CD14-positive monocyte (primary cell): Measurements from ENCODE around the genes C10orf53 and PHYHIPL.

DNA sequence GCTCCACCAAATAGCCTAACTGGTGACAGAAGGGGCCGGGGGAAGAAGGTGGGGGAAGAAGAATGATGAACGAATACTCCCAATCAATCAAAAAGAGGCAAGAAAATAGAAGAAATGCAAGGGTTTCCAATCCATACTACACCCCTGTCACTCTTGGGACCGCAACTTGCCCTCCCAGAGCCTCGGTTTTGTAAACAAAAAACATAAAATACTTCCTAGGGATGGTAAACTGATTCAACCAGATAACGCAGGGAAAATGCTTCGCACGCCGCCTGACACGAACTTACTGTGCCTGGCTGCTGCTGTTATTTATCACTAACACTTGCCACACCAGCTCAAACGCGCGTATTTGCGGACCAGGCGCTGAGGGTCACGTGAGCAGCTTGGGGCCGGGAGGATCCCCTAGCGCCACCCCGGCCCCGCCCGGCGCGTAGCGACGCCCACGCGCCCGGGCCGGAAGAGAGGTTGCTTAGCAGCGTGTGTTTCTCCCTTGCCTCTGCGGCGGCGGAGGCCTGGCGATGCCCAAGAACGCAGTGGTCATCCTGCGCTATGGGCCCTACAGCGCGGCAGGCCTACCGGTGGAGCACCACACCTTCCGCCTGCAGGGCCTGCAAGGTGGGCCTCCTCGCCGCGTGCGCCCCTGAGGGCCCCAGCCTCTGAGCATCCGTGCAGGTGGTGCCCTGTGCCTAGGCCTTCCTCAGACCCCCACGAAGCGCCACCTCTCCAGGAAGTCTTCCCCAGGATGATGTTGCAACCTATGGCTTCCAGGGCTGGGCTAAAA lies at the start of gene C10orf53:
TSS of gene C10orf53 (plus strand) at position 472 of the 781 bp plus-strand sequence.
- CAGE, long polyA plus RNA, result no peak

GRCh38 chr10:50333040-50334128 lies 82.1 kb upstream of the ASAH2 start:
- CAGE, long polyA plus RNA, result no peak

DNA sequence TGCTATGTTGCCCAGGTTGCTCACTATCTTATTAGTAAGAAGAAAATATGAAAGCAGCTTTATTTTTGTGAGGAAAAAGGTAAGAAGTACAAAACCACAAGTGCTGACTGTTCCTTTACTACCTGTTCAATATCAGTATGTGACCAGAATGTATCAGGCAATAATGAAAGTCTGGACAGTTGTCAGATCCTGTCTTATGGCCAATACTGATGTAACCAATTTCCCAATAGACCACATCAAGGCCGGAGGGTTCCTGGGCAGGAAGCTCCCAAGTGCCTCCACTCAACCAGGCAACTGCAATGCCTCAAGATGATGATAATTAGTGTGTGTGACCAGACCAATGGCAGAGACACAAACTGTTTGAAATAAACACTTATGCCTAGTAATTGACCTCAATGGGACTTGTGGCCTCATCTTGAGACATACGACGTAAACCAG lies 149.4 kb upstream of the ASAH2 start:
- CAGE, long polyA plus RNA, result no peak

DNA sequence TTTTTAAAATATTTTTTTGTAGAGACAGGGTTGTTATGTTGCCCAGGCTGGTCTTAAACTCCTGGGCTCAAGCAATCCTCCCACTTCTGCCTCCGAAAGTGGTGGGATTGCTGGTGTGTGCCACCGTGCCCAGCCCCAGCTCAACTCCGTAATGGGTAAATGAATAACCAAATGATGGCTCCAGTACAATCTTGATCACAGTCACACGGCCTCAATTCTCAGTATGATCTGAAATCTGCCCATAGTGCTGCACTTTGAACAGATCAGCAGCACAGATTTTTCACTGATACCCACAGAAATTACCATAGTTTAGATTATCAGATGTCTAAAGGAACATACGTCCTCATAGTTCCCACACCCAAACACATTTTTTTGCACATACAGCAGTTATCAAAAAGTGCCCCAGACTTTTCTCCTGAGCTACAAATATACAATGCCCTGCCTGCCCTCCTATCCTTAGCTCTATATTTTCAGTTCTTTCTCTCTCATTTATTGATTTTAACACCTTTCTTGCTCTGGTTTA lies 25.0 kb upstream of the SGMS1 start:
- CAGE, long polyA plus RNA, result no peak

DNA sequence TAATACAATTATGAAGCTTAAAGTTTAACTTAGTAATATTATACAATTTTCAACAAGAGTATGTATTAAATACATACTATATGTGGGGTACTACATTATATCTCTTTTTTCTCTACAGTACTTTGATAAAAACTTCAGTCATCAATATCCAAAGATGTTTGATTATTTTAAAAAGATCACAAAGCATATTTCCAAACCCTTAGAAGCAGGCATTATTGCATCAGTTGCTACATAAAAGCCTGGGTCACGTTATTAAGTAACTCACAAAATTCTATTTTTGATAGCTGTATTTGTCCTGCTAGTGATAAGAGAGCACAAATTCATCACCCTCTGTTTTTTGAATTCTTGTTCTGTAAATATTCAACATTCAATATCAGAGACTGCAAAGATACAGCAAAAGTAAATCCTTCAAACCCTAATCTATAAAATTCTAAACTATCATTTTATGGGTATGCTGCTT lies 30.0 kb downstream of the A1CF start:
- CAGE, long polyA plus RNA, result no peak

DNA sequence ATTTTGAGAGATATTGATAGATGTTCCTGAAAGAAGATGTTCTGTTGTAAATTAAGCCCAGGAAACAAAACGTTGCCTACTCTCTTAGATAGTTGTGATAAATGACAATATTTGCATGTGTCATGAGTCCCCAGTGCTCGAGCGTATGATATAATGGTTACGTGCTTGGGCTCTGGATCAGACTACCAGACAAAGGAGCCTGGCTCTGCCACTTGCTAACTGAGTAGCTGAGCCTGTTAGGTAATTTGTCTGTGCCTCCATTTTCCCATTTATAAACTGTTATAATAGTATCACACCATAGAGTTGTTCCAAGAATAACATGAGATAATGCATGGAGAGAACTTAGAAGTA lies 1.8 kb downstream of the A1CF start:
- CAGE, long polyA plus RNA, result no peak

- CAGE, long polyA plus RNA, result no peak
Measured at GRCh38 chr10:50988953-50989219, 85.4 kb upstream of the PRKG1 start.

GRCh38 chr10:50992656-50992859 lies 81.7 kb upstream of the PRKG1 start:
- CAGE, long polyA plus RNA, result no peak

DNA sequence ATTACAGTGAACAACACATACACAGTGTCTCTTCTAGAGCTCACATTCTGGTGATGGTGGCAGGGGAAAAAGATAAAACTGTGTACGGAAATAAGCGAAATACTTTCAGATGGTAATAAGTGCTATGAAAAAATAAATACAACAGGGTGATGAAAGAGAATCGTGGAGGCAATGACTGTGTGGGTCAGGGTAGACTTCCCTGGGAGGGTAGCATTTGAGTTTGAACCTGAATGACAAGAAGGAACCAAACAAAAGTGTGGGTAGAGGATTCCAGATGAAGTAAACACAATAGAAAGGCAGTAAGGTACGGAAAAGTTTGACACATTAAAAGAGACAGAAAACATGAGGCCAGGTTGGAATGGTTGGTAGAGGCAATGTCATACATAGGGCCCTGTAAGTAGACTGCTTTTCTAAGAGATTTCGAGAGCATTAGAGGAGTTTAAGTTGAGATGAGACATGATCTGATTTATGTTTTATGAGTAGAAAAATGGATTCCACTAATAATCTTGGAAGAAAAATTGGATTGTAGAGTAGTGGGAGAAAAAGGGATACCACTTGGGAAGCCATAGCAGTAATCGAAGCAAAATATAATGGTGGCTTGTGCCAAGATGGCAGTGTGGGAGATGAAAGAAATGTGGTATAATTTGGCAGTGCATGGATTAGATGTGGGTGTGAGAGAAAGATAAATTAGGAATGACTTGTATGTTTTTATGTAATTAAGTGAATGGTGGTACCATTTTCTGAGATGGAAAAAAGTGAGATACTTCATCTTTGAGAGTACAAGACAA lies 92.9 kb downstream of the PRKG1 start:
- CAGE, long polyA plus RNA, result no peak

GRCh38 chr10:51346664-51347377 lies 272.5 kb downstream of the PRKG1 start:
- CAGE, long polyA plus RNA, result no peak

DNA sequence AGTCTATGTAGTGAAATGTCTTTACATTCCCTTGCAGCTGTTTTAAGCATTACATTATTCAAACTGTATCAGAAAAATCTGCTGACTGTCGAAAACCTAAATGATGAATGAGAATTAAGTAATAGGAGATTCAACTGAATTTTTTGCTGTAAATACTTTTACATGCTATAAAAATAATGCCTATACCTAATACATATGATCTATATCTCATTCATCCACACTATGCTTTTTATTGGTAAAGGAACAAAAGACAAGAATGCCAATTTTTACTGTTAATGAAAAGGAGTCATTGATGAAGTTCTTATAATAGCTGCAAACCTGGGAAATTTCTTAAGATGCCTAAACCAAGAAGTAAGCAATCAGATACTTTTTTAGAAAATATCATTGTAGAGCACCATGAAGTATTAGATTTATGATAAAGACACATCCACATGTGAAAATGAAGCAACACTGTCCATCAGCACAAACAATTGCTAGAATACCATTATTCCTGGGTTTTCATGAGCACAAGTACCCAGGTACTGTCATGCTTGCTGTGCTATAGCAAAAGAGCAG lies 227.1 kb downstream of the CSTF2T start:
- CAGE, long polyA plus RNA, result no peak

DNA sequence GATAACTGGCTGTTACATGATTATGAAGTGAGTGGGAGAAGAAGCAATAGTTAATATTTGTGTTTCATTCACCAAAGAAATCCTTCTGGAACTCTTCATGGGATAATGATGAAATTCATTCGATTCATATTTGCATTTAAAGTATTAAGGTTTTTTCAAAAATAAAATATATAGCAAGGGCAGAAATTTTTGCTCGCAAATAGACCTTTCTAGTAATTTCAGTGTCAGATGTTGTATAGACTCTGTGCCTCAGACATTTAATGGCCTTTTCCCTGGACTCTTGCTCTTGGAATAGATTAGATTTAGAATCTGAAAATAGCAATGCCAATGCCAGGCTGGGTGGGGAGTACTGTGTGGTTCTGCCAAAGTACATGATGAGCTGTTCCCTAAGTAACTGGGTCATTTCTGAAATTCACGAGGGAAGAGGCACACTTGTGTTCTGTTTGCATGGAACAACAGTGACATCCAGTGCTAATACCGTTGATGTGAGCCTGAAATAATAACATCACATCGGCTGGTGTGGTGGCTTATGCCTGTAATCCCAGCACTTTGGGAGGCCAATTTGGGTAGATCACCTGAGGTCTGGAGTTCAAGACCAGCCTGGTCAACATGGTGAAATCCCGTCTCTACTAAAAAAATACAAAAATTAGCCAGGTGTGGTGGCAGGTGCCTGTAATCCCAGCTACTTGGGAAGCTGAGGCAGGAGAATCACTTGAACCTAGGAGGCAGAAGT lies 119.1 kb downstream of the MBL2 start:
- CAGE, long polyA plus RNA, result no peak

DNA sequence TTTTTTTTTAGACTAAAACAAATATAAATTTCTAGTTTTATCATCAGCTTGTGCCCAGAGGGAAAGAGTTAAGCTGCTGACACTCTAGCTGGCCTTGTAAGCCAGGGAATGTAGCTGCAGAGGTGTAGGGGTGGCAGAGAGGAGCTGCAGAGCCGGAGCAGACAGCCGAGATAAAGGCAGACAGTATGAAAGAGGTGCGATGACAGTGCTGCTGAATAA lies 653.7 kb upstream of the ZWINT start:
- CAGE, long polyA plus RNA, result no peak

GRCh38 chr10:57222470-57222943 lies 861.4 kb upstream of the ZWINT start:
- CAGE, long polyA plus RNA, result no peak

DNA sequence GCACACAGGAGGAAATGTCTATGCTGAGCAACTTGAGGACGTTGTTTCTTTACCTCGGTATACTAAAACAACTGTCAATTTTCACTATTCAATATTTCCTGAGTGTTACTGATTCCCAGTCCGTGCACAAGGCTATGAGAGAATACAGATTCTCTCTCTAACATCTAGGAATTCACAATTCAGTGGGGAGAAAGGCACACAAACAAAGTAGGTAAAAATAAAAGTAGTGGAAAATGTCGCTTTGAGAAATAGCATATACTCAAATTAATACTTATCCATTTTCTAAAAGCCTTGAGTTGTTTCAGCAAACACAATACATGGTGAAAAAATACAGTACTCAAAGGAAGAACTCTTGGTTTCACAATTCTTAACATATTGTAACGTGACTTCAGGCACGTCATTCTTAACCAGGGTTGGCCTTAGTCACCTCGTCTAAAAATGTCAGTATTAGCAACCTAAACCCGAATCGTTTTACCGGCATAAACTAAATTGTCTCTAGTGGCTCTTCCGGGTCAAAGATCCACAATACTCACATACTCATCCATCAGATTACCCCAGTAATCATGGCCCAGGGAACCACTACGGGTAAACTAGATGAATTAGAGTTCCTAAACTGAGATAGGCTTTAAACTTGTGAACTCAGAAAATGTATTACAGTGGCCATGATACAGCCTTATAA lies 1.5 kb downstream of the IPMK start:
- CAGE, long polyA plus RNA, result no peak

DNA sequence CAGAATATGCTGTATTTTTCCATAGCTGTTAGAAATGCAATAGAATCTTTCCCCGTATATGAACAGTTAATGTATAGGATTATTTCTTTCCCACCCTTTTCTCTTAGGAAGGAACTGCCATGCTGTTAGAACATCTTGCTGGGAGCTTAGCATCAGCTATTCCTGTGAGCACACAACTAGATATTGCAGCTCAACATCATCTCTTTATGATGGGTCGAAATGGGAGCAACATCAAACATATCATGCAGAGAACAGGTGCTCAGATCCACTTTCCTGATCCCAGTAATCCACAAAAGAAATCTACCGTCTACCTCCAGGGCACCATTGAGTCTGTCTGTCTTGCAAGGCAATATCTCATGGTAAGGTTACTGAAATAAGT lies 276.9 kb downstream of the BICC1 start:
- CAGE, long polyA plus RNA, result no peak

DNA sequence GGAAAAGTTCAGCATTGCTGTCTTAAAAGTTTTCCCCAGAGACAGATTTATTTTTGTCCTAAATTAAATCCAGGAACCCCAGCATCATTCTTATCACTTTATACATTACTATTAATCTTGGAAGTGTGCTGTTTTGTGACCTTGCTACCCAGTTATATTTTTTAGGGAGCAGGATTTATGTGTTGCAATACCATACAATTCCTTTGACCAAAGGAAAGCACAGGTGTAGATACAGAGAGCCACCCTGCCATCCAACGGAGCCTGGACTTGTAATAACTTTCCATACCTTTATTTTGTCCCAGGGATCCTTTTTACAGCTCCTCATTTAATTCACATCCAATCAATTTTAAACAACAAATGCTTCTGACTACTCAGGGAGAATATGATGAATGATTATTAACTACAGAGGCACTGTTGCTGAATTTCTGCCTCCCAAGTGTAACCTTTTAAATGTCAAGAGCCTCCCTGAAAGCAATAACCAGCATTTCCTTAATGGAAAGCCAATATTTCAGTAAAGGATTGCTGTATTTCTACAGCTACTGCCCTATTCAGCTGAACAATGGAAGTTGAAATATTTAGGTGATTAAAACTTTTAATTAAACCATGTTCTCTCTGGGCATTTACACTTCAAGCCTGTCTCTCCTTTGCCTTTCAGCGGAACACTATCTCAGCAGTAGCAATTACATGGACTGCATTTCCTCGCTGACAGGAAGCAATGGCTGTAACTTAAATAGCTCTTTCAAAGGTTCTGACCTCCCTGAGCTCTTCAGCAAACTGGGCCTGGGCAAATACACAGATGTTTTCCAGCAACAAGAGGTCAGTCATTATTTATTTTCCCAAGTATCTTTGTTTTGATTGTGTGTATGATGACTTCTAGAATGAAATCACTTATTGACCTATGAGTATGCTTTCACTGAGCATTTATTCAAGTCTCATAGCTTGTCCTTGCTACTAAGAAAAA lies 304.5 kb downstream of the BICC1 start:
- CAGE, long polyA plus RNA, result no peak

- CAGE, long polyA plus RNA, result no peak
Measured at GRCh38 chr10:59019490-59020099, 156.8 kb upstream of the PHYHIPL start.

GRCh38 chr10:59175570-59175982 lies 867 bp upstream of the PHYHIPL start:
- CAGE, long polyA plus RNA, result no peak

- CAGE, long polyA plus RNA, result no peak
Measured at GRCh38 chr10:59175983-59177076, at the start of gene PHYHIPL. Gene PHYHIPL (plus strand): TSS chr10:59176643.